GM06990 (cell line): ENCODE measurements around a stretch of chr11.

DNA sequence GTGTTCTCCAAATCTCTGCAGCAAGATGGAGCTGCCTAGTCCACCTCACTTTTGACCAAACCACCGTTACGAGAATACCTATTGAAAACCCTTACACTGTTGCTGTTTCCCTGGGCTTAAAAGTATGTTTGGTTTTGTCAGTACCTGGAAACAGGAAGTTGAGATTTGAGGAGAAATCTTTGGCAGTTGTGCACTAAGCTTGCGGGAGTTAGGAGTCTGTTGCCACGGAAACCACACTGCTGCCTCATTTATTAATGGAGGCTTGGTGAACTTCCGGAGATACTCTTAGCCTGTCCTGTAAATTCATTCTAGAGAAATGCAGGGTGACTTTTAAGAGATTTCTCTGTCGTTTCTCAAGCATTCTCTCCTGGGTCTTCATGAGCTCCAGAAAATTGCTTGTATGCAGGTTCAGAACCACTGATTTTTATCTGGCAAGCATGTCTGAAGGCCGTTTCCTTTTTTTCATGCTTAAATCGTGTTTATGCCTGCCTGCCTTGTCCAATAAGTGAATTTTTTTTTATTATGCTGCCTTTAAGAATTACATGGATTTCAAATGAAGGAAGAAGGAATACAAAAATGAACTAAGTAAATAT, 166.8 kb upstream of the RASSF10 start:
- RRBS, result no CpG with 5 or more reads among the region's 8 CpGs

- RRBS, result no CpG with 5 or more reads among the region's 7 CpGs
These were observed 131.4 kb downstream of the RASSF10 start for GRCh38 chr11:13140349-13141031.

DNA sequence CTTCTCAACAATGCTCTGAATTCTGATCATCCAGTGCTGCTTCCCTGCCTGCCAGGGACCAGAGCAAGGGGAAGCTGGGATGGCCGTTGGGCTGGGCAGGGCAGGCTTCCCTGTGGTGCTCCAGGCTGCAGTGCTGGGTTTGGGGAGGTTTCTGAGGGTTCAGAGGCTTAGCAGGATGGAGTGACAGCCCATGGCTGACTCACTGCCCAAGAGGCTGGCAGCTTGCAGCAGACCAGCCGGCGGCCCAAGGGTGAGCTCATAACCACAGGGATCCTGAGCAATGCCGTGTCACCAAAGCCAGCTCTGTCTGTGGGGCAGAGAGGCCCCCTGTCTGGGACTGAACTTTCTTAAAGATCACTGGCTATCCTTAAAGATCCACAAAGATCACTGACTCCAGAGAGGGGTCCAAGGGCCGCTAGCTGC, 61.2 kb upstream of the BMAL1 start:
- RRBS, result no CpG with 5 or more reads among the region's 5 CpGs

DNA sequence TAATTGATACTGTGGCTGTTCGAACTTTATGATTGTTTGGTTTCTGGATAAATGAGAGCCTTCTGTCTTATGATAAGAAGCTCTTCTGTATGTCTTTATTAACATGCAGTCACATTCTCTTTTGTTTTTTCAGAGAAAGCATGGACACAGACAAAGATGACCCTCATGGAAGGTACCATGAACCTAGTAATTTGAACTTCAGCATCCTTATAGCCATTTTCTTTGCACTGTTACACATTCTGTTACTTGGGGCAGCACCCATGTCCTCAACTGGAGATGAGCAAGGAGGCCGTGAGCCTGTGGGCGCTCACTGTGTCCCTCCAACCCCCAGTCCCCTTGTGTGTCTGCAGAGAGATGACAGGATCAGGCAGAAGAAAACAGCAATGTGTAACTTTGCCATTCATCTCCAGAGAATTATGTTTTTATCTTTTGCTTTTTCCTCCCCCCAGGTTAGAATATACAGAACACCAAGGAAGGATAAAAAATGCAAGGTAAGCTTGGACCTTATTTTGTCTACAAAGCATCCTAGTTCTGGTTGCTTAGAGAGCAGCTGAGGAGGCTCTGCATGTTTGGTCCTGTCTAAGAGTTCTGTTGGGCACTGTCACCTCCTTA, 79.1 kb downstream of the BMAL1 start:
- RRBS, result no CpG with 5 or more reads among the region's 3 CpGs

GRCh38 chr11:13680356-13680886, 12.0 kb downstream of the FAR1 start:
- RRBS, result no CpG with 5 or more reads among the region's 2 CpGs

GRCh38 chr11:13965200-13965916, 2.8 kb downstream of the SPON1 start:
- RRBS, result no CpG with 5 or more reads among the region's 5 CpGs

DNA sequence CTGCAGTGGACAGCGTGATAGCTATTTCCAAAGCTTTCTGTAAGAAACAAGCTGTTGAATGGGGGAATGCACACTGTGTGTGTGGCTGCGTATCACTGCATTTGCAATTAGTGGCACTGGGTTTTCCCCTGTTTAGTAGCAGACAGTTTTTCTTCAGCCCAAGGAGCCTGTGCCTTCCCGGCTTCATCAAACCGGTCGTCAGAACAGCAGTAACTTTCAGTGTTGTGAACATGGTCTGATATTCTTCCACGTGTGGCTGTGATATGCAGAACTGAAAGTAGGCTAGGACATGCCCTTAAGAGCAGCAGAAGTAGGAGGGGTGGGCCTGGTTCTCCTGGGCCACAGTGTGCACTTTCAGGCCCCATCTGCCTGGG, 121.4 kb downstream of the RRAS2 start:
- RRBS, result no CpG with 5 or more reads among the region's 6 CpGs

DNA sequence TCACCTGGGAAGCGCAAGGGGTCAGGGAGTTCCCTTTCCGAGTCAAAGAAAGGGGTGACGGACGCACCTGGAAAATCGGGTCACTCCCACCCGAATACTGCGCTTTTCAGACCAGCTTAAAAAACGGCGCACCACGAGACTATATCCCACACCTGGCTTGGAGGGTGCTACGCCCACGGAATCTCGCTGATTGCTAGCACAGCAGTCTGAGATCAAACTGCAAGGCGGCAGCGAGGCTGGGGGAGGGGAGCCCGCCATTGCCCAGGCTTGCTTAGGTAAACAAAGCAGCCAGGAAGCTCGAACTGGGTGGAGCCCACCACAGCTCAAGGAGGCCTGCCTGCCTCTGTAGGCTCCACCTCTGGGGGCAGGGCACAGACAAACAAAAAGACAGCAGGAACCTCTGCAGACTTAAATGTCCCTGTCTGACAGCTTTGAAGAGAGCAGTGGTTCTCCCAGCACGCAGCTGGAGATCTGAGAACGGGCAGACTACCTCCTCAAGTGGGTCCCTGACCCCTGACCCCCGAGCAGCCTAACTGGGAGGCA, 72.6 kb downstream of the PDE3B start:
- RRBS, result no CpG with 5 or more reads among the region's 20 CpGs

GRCh38 chr11:14852563-14852957, 39.5 kb downstream of the CYP2R1 start:
- RRBS, result no CpG with 5 or more reads among the region's 2 CpGs

DNA sequence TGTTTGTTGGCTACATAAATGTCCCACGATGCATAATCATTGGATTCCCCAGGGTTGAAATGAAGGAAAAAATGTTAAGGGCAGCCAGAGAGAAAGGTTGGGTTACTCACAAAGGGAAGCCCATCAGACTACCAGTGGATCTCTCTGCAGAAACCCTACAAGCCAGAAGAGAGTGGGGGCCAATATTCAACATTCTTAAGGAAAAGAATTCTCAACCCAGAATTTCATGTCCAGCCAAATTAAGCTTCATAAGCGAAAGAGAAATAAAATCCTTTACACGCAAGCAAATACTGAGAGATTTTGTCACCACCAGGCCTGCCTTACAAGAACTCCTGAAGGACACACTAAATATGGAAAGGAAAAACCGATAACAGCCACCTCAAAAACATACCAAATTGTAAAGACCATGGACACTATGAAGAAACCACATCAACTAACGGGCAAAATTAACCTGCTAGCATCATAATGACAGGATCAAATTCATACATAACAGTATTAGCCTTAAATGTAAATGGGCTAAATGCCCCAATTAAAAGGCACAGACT, 28.5 kb downstream of the CYP2R1 start:
- RRBS, result no CpG with 5 or more reads among the region's 5 CpGs

DNA sequence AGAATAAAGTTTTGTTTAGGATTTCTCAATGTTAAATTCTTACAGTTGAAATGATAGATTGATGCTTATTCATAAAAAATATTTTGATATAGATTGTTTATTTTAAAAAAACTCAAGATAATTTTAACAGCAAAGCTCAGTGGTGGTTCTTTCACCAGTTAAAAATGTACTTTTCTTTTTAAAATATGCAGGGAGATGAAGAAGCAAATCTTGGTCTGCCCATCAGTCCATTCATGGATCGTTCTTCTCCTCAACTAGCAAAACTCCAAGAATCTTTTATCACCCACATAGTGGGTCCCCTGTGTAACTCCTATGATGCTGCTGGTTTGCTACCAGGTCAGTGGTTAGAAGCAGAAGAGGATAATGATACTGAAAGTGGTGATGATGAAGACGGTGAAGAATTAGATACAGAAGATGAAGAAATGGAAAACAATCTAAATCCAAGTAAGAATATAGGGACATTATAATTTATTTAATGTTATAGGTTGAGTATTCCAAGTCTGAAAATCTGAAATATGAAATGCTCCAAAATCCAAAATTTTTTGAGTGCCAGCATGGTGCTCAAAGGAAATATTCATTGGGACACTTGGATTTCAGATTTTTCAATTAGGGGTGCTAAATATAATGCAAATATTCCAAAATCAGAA, 24.6 kb downstream of the CYP2R1 start:
- RRBS, result no CpG with 5 or more reads among the region's 2 CpGs

GRCh38 chr11:16397258-16397779, 41.0 kb upstream of the SOX6 start:
- RRBS, result no CpG with 5 or more reads among the region's 2 CpGs

DNA sequence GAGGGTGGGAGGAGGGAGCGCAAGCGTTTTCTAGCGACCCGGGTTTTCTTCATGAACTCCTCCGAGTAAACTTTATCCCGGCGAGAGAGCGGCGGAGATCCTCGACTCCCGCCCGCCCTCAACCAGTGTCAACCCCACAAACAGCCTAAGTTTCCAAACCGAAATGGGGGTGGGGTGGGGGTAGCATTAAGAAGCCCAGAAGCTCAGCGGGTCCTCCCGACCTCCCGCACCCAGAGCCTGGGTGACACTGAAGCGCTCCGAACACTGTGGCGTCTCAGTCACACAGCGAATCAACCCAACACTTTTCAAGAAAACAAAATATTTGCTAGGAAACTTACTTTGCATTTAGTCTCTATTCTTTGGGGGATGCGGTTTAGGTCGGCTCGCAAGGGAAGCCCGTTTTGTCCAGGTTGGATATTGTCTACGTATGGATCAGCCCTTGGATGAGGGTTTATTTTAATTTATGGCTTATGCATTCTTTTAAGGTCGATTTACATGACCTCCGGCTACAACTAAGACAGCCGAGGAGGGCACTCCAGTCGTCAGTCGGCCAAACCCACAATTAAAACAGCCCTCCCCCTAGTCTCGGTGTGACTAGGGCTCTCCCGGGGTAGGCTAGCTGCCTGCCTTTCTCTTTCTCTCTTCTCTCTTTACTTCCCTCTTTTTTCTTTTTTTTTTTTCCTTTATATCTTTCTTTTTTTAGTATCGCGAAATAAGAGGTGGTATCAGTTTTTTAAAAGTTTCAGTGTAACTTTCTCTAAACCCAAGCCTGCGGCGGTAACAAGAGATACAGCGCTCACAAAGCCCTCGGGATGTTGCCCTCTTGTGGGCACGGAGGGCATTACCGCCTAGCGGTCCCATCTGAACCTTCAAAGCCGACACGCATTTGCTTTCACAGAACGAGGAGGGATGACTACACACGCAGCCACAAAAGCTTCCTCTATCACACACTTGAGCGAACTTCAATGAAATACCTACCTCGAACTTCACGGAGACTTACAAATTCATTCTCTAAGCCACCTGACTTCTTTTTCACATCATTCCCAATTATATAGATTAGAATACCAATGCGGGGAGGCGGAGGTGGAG, 132.5 kb upstream of the C11orf58 start:
- RRBS, result 16% methylated on average over 4 of the region's 50 CpGs

GRCh38 chr11:16655390-16655719, 83.1 kb upstream of the C11orf58 start:
- RRBS, result no CpG with 5 or more reads among the region's 2 CpGs

DNA sequence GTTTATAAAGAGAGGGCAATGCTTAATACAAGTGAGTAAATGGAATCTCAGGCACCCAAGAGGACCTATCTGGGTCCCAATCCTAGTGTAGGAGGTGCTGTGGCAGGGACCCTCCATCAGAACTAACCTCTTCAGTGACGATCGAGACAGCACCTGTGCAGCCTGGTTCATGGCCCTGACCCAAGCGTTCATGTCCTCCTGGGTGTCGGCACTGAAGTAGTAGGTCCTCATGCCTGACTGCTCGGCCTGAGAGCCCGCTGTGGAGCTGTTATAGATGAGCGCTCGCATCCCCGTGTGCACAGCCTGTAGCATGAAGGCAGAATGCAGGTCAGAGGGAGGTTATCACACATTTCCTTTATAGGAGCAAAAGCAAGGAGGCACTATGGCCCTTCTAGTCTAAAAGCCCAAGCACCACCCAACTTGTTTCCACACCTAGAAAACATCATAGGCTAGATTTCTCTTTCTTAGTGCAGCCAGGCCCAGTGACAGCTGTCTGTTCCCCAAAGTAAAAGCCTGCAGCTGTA, 103.0 kb downstream of the C11orf58 start:
- RRBS, result no CpG with 5 or more reads among the region's 9 CpGs

- RRBS, result no CpG with 5 or more reads among the region's 4 CpGs
These were observed 45.1 kb downstream of the PLEKHA7 start for GRCh38 chr11:16968954-16969691.

GRCh38 chr11:16981474-16982176, 32.6 kb downstream of the PLEKHA7 start:
- RRBS, result no CpG with 5 or more reads among the region's 12 CpGs

- RRBS, result no CpG with 5 or more reads among the region's 20 CpGs
These were observed 440 bp upstream of the PLEKHA7 start for GRCh38 chr11:17014736-17014971.

DNA sequence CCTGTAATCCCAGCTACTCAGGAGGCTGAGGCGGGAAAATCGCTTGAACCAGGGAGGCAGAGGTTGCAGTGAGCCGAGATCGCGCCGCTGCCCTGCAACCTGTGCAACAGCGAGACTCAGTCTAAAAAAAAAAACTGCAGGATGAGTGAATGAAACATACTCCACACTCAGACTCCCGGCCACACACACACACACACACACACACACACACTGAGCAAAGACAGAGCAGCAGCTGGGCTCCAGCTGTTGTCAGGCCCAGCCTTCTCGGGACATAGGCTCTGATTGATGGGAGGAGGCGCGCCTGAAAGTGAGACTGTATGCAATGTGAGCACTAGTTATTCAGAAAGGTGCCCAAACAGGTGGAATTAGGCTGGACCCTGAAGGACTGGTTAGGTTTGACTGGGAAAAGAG, 1.5 kb upstream of the PLEKHA7 start:
- RRBS, result no CpG with 5 or more reads among the region's 11 CpGs

- RRBS, result no CpG with 5 or more reads among the region's 5 CpGs
These were observed 3.7 kb downstream of the RPS13 start for GRCh38 chr11:17073474-17074547.